Heart right ventricle (tissue), 2 donors: ENCODE data around the genes ALG6 and JAK1.

DNA sequence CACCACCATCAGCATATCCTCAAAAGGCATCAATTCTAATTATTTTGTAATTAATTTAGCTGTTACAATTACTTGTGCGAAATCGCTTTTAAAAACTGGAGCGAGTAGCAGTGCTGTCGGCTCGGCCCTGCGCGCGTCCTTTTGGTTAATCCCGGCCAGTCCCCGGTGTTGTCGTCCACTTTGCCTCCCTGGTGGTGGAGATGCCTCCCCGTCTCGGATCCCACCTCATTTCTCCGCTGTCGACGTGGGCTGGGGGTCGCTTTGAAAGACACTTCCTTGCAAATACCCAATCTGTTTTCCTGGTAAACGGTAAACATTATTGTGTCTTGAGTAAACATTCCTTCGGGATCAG, 3.7 kb downstream of the FOXD3 start:
- PRO-cap, 2 experiments = no peak in any of the 2 experiments

DNA sequence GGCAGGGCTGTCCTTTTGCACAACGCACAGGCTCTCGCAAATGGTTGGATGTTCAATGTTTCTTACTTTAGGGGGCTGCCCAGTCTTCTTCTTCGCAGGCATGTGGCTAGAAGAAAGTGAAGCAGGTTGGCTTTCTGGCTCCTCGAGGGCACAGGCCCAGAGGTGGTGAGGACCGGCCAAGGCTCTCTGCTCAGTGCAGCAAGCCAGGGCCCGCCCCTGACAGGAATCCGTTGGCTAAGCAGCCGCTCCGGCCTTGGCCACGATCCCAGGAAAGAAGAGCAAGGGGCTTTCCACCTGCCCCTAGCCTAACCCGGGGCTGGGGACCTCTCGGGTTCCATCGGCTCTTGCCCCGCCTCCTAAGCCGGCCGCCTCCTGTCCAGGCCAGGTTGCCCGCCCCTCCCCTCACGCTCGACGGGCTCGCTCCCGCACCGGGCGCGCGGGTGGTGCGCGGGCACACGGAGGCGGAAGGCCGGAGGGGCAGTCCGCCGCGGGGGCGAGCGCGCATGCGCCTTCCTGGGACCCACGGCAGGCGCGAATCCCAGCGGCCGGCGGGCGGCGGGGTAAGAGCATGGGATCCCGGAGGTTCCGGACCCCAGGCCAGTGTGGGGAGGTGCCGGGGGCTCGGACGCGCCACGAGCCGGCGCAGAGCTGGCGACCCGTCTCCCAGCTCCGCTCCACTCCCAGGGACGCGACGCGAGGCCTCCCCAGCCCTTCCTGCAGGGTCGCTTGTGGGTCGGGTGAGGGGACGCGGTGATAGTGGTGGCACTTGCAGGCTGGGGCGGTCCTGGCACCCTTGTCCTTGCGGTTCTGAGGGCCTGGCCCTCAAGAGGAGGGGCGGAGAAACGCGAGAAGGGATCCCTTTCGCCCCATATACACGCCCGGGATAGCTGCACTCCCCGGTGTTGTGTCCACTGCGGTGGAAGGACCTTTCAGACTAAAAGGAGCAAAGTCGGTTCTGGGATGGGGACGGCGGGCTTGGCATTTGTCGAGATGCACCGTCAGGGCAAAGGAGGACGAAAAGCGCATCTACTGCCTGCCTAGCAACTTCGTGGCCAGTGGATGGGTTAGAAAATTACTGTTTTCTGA, at the start of gene ALG6:
TSS of gene ALG6 (plus strand) at position 500 of the 1,086 bp plus-strand sequence.
- PRO-cap, 2 experiments = peak in 2 of 2 experiments; most common plus-strand start position 541 of the sequence (in 2); most common minus-strand start position 346 of the sequence (in 2)

- PRO-cap, 2 experiments = no peak in any of the 2 experiments
Observed at GRCh38 chr1:63731569-63732263, 42.1 kb upstream of the ROR1 start.

GRCh38 chr1:63829617-63830134, 55.9 kb downstream of the ROR1 start:
- PRO-cap, 2 experiments = no peak in any of the 2 experiments

DNA sequence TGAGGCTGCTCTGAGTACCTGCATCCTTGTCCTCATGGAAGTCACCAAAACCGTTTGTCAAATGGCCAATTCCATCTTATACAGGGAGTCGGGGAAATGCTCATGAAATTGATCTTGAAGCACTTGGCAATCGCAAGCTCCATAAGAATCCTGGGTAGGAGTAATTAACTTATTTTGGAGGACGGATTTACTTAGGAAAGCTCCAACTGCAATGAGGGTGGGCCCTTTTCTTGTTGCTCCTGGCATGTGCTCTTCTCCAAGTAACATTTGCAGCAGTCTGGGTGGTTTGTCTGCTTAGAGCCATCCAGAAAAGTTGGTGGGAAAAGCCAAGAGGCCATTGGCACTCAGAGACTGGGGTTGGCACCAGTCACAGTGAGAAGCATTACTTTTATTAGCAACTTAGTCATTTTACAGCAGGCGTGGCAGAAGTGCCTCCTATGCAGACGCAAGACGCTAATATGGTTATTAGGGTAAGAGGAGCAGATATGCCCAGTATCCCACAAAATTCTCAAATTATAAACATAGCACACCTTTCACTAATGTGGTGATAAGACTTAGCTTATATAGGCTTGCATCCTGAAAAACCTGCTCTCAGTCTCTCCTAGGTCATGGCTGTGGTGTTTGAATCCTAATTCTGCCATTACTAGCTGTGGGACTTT, 154.3 kb downstream of the ROR1 start:
- PRO-cap, 2 experiments = peak in 2 of 2 experiments; most common plus-strand start position 416 of the sequence (in 2); most common minus-strand start position 248 of the sequence (in 1)

GRCh38 chr1:63949735-63950547, 176.1 kb downstream of the ROR1 start:
- PRO-cap, 2 experiments = no peak in any of the 2 experiments

GRCh38 chr1:64039402-64040048, 163.9 kb upstream of the UBE2U start:
- PRO-cap, 2 experiments = no peak in any of the 2 experiments

DNA sequence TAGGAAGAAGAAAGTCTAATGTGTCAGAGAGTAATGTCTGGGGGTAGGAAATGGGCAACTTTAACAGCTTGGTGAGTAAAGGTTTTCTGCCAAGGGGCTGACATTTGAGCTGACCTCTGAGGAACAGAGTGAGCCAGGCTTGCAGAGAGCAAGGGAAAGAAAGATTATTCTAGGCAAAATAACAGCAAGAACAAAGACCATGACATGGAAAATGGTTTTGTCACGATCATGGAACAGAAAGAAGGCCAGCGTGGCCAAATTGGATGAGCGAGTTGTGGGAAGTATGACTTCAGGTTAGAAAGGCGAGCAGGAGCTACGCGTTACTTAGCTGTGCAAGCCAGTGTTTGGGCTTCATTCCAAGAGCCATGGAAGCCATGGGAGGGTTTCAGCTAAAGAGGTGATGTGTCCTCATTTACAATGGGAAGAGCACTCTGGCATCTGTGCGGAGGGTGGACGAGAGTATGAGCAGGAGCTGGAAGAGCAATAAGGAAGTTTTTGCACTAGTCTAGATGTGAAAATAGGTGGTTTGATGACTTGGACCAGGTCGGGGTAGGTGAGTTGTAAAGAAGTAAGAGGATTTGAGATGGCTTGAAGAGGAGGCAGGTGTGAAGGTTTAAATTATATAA, 132.5 kb upstream of the UBE2U start:
- PRO-cap, 2 experiments = no peak in any of the 2 experiments

- PRO-cap, 2 experiments = no peak in any of the 2 experiments
Observed at GRCh38 chr1:64927162-64927773, 39.1 kb downstream of the JAK1 start.

DNA sequence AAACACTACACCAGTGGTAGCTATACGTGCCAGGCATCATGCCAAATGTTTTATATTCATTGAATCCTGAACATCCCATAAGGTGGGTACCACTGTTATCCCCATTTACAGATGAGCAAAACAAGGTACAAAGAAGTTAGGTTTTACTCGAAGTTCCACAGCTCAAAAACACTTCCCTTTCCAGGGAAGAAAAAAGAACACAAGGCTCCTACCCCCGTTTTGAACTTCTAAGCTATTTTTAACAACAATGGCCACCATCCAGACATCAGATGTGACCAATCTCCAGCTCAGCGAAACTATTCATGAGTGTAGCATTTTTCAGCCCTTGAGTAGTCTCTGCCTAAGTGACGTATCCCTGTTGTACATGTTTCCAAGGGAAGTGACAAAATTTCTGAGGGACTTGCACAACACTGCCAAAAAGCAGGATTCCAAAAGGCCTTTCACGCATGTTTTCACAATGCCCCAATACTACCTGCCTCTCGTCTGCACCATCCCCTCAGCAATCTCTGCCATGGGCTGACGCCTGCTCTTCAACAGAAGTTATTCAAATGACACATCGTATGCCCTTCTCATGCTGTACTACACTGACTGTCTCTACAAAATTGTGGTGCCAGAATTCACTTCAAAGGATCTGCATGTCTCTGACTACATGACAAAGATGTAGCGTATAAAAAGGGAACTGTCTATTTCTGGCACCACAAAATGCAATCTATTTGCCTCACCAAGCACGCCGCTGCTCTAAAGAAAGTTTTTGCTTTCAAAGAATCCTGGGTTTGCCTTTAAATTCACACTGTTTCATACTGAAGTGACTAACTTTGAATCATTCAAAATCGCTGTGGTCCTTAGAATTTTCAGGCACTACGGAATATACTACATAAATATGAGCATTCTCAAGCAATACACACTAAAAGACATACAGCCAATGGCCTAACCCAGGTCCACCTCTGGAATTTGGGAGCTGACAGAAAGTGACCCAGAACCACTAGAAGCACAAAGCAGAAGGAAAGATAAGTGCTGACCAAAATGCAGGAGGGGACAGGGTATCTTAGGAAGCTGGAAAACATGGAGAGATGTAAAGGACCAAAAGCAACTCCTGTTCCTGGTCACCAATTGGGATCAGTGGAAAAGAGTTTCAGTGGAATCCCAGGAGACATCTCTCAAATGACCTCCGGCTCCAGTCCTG, 32.9 kb downstream of the JAK1 start:
- PRO-cap, 2 experiments = peak in 1 of 2 experiments; most common plus-strand start position 416 of the sequence (in 1); most common minus-strand start position 302 of the sequence (in 1)

- PRO-cap, 2 experiments = peak in 2 of 2 experiments; most common plus-strand start chr1:64966710 (in 2); most common minus-strand start chr1:64966012 (in 1)
Observed at GRCh38 chr1:64965870-64966798, at the start of gene JAK1. Gene JAK1, minus strand, starts transcription at chr1:64966549.

DNA sequence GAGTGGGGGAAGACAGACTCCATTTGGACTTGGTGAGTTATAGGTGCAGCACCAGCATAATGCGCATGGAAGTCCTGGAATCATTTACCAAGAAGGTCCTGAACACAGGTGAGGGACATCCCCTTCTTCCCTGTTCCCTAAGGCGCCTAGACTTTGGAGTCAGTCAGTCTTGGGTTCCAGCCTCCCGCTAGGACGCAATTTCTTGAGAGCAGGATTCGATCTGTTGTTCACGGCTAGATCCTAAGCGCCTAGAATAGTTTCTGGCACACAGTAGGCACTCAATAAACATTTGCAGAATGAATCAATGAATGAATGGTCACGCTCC, 1.1 kb upstream of the AK4 start:
- PRO-cap, 2 experiments = no peak in any of the 2 experiments

- PRO-cap, 2 experiments = no peak in any of the 2 experiments
Observed at GRCh38 chr1:65147262-65147420, 862 bp upstream of the AK4 start.

GRCh38 chr1:65423599-65424282, 3.3 kb downstream of the LEPR start:
- PRO-cap, 2 experiments = no peak in any of the 2 experiments

DNA sequence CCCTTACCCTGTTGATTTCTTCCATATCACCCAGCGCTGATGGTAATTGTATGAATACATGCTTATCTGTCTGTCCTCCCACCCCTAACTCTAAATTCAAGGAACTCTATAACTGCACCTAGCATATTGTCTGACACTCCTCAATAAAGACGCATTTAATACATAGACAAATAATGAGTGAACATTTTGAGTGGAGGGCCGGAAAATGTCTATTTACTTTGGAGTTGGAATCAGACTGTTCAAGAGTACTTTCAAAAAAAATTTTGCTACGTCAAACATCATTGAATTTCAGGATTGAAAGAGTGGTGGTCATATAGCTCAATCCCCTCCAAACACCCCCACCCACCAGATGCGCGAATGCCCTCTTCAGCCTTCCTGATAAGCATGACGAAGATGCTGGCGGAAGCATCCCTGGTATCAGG, 104.3 kb downstream of the LEPR start:
- PRO-cap, 2 experiments = no peak in any of the 2 experiments

DNA sequence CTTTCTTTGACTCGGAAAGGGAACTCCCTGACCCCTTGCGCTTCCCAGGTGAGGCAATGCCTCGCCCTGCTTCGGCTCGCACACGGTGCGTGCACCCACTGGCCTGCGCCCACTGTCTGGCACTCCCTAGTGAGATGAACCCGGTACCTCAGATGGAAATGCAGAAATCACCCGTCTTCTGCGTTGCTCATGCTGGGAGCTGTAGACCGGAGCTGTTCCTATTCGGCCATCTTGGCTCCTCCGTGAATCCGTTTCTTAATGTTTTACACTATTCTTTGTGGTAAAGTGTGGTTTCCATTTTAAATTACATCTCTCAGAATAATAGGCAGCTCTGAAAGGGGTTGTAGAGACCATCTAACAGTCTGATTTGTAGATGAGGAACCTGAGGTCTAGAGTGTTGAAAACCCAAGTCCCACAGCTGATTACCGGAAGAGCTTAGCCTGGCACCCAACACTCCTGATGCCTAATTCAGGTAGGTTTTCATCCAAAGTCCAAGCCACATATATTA, 143.9 kb downstream of the LEPR start:
- PRO-cap, 2 experiments = no peak in any of the 2 experiments

DNA sequence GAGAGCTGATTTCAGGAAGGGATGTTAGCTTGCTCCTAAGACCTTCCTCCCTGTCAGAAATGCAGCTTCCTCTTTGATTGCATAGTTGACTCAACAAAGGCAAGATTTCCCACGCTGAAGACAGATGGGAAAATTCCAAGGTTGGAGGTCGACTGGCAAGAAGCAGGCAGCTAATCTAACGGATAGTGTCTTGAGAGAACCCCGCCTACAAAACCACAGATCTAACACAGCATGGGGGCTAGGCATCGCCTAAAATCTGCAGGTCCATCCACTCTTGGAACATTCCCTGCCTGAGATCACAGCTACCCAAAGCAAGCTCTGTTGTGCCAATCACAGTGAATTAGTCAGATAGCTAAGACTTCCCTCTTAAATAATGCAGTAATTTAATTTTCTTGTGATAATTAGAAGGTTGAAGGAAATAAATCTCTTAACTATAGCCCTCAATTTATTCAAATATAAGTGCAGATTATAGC, 357.8 kb upstream of the SGIP1 start:
- PRO-cap, 2 experiments = no peak in any of the 2 experiments

DNA sequence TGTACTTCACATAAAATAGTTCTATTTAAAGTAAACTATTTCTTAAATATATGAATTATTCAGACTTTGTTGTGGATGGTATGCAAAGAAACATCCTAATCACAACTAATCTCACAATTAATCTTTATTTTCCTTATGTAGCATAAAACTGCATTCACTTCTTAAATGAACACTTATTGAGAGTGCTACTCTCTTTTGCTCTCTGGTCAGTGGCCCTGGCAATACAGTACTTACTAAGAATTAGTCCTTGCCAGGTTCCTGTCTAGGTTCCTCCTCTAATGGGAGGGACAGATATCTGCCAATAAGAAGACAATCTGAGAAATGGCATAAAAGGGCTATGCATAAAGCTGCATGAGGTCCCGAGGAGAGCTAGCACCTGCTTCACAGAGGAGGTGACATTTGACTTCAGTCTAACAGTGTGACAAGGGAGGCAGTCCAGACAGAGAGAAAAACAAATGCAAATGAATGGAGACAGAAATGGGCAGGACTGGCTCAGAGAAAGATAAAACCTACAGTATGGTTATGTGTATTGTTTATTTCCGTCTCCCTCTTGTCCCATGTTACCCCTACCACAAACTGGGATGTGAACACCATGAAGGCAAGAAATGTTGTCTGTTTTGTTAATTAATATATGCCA, 357.1 kb upstream of the SGIP1 start:
- PRO-cap, 2 experiments = no peak in any of the 2 experiments

- PRO-cap, 2 experiments = peak in 2 of 2 experiments; most common plus-strand start chr1:66271489 (in 2); most common minus-strand start chr1:66271333 (in 1)
Observed at GRCh38 chr1:66271243-66271788, 262.6 kb upstream of the SGIP1 start.

- PRO-cap, 2 experiments = no peak in any of the 2 experiments
Observed at GRCh38 chr1:66309237-66309689, 224.7 kb upstream of the SGIP1 start.